Bronchial lymph node (tissue), 1 donor: ENCODE data around the gene PPM1A.

- PRO-cap = no peak
Measured at GRCh38 chr14:56816541-56817107, 6.3 kb upstream of the OTX2 start.

GRCh38 chr14:58239336-58240355 is 5.0 kb upstream of the PSMA3 start:
- PRO-cap = bidirectional peak, plus-strand start at chr14:58240060, minus-strand start at chr14:58239968

DNA sequence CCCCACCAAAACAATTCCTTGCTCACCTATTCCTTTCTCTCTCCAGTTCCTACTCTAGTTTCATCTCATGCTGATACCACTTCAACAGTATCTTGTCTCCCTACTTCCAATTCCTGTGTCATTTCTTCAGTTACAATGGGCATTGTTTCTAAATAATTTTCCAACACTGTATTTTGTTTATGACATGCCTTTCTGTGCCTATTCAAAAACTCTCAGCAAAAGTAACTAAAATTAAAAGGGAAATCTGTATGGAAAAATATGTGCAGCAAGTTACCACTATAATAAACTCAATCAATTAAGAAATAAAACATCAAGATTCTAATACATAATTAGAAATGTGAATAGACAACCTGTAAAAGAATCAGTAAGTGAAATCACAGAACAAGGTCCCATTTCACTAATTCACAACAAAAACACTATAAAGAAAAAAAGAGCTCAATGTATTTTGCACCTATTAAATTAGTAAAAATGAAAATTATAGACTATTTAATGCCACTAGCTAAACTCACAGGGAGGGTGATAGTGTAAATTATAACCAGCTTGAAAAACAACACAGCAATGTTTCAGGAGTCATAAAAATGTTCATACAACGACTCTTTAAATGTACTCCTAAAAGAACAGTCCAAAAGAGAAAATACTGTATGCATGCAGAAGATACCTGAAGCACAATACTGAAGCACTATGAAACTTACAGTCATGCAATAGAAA is 9.3 kb upstream of the ARID4A start:
- PRO-cap = no peak

- PRO-cap = no peak
Measured at GRCh38 chr14:58331046-58331550, 32.7 kb downstream of the ARID4A start.

DNA sequence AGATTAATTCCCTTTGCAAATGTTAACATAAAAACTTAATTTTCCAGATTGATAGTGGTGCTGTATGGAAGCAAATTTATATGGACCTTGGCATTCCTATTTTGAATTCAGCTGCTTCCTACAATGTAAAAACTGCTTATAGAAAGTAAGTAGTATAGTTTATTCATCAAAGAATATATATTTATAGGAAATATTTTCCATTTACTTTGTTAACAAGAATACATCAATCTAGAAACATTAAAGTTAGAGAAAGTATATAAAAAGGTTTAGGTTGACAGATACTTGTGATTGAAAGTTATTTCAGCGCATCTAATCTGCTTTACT is 48.6 kb downstream of the ARID4A start:
- PRO-cap = no peak

DNA sequence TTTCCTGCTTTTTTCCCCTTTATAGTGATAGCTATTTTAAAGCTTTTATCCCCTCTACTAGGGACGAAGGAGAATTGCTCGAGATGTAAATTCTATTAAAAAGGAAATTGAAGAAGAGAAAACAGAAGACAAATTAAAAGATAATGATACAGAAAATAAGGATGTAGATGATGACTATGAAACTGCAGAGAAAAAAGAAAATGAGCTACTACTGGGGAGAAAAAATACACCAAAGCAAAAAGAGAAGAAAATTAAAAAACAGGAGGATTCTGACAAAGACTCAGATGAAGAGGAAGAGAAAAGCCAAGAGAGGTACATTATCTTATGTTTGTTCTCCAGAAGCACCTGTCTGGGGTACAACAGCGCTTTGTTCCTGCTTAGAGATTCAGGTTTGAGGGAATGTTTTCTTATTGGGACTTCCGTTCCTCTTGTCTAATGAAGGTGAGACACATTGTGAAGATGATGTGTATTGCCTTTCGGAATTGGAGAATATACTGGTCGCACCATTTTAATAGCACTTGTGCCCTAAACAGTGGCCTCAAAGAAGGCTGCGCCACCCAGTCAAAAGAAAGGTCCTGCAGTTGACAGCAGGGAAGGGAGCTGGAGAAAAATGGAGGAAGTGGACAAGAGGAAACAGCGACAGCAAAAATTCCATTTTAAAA is 44.6 kb upstream of the TOMM20L start:
- PRO-cap = no peak

GRCh38 chr14:58364068-58365137 is 31.3 kb upstream of the TOMM20L start:
- PRO-cap = no peak

DNA sequence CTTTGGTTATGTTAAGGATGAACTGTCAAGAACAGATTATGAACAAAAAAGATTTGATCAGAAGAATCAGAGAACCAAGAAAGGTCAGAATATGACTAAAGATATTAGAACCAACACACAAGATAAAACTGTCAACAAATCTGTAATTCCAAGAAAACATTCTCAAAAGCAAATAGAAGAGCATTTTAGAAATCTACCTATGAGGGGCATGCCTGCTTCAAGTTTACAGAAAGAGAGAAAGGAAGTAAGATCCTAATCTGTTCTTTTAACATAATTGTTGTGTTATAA is 32.3 kb downstream of the KIAA0586 start:
- PRO-cap = no peak

GRCh38 chr14:58521272-58521863 is 93.8 kb downstream of the KIAA0586 start:
- PRO-cap = no peak

GRCh38 chr14:58571950-58572423 is 65.8 kb upstream of the DACT1 start:
- PRO-cap = no peak

DNA sequence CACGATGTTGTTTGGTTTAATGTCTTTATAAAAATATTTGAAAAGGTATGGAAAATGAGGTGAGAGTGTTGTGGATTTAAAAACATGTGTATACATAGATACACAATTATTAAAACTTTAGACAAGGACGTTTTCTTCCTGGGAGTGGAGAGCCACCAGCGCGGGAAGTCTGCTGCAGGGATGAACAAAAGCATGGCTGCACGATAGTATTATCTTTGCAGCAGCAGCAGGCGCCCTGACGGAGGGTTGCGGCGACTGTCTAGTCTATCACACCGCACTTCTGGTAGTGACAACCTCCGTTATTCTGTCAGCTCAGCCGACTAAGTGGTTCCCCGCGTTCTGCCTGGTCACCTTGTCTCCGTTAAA is 802 bp upstream of the DAAM1 start:
- PRO-cap = no peak

GRCh38 chr14:59190362-59190870 is 1.9 kb downstream of the DAAM1 start:
- PRO-cap = no peak

DNA sequence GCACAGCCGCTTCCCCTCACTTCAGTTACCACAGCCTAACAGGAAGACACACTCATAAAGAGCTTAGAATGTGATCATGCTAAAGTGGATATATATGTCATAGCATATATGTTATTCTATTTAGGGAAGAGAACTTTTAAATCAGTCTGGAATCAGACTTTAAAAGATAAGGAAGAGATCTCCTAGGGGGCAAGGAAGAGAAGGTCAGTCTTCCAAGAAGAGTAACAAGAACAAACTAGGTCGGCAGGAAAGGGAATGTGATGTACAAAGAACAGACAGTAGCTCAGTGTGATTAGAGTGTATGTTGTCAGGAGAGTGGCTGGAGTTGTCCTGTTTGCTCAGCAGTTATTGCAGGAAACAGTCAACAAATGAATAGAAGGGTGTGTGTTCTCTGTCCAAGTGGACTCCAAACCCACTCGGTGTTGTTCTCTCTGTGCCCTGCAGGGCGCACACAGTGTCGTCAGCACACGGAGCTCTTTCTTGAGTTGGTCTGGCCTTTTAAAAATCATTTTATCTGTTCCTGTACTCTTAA is 74.5 kb downstream of the DAAM1 start:
- PRO-cap = no peak

DNA sequence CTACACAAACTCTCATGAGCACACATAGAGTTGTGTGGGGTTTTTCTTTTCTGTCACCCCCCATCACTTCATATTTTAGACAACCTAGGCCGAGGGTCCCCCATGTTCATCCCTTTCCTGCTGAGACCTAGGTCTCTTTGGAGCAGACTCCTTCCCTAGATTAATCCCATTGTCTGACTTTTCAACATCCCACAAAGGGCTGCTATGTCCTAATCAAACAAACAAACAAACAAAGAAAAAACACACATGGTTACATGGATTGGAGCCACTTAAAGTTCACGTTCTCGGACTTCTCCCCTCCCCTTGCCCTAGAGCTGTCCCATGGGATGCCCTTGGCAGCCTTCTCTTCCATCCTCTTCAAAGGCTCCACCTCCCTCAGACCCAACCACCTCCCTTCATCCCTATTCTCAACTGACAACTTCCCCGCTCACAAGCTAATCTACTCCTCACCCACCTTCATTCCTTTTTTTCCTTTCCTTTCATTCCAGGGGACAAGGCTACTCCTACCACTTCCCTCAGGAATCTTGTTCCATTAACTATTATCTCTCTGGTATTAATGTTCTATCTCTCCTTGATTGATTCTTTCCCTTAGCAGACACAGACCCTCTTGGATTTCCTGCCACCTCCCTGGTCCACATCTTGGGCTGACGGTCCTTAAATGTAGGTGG is 40.5 kb downstream of the GPR135 start:
- PRO-cap = no peak

GRCh38 chr14:59483301-59483619 is 948 bp downstream of the L3HYPDH start:
- PRO-cap = no peak

DNA sequence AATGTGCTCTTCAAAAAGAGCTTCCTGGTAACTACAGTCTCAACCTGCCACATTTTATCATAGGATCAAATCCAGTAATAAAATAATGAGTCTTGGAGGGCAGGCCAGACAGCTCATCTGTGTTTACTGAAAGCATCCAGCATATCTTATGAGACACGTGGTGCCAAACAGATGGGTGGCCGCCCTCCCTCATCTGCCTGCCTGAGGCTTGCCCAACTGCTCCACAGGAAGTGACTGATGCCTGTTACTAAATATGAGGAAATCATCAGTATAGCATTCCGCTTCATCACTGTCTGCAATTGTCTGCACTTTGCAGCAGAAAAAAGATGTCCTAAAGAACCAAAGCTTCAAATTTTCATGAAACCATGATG is 13.5 kb downstream of the DHRS7 start:
- PRO-cap = unidirectional peak, minus-strand start at position 119 of the sequence

DNA sequence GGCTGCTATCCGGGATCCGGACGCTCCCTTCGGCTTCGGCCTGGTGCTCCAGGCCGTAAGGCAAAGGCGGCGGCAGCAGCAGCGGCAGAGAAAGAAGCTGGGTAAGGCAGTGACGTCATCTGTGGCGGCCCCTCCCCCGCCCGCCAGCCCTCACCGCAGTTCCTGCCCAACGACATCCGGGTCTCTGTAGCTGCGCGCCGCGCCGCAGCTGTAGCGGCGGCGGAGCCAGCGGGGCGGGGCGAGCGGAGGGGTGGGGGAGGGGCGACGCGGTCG is 163 bp upstream of the PPM1A start:
- PRO-cap = bidirectional peak, plus-strand start outside the sequence, minus-strand start at position 121 of the sequence

DNA sequence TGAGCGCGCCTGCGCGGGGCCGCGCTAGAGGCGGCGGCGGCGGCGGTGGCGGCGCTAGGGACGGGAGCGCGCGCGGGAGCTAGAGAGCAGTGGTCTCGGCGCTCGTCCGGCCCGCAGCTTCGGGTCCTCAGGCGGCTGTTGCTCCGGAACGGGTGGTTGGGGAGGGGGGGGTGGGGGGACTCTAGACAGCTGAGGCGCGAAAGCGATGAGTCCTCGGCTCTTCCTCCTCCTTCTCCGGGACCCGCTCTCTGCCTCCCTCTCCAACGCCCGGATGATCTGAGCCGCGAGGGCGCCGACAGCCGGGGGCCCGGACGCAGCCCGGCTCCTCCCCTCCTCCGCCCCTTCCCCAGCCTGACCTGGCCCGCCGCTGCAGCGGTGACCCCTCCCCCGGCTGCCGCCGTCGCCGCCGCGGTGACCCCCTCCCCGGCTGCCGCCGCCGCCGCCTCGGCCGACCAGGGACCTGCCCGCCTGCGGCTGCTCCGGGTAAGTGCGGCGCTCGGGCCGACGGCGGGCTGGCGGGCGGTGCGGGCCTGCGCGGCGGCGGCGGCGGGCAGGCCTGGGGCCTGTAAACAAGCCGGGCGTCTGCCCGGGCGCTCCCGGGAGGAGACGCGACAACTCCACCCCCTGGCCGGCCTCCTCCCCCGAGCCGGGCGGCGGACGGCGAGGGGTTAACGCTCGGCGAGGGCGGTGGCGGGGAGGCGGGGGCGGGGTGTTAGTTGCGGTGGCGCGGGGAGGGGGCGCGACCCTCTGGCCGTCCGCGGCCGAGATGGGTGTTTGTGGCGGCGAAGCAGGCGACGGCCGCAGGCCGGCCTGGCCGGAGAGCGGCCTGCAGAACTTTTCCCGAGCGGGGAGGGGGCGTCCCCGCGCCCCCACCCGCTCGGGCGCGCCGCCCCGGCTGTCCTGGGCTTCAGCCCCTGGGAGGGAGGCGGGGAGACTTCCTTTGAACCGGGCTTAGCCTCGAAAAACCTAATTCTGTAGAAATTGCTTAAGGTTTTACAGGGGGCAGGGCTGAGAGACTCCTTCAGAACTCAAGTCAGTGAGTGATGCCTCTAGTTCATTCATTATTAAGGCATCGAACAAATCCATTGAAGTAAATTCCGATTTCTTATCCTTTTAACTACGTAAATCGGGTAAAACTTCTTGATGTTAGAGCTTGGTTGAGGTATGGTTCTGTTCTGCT is at the start of gene PPM1A:
Gene PPM1A (plus strand): TSS at position 27 of the 1,180 bp plus-strand sequence.
- PRO-cap = bidirectional peak, plus-strand start at position 27 of the sequence, minus-strand start outside the sequence; bidirectional peak, plus-strand start at position 271 of the sequence, minus-strand start at position 269 of the sequence; bidirectional peak, plus-strand start at position 719 of the sequence, minus-strand start at position 598 of the sequence; unidirectional peak, minus-strand start at position 839 of the sequence

DNA sequence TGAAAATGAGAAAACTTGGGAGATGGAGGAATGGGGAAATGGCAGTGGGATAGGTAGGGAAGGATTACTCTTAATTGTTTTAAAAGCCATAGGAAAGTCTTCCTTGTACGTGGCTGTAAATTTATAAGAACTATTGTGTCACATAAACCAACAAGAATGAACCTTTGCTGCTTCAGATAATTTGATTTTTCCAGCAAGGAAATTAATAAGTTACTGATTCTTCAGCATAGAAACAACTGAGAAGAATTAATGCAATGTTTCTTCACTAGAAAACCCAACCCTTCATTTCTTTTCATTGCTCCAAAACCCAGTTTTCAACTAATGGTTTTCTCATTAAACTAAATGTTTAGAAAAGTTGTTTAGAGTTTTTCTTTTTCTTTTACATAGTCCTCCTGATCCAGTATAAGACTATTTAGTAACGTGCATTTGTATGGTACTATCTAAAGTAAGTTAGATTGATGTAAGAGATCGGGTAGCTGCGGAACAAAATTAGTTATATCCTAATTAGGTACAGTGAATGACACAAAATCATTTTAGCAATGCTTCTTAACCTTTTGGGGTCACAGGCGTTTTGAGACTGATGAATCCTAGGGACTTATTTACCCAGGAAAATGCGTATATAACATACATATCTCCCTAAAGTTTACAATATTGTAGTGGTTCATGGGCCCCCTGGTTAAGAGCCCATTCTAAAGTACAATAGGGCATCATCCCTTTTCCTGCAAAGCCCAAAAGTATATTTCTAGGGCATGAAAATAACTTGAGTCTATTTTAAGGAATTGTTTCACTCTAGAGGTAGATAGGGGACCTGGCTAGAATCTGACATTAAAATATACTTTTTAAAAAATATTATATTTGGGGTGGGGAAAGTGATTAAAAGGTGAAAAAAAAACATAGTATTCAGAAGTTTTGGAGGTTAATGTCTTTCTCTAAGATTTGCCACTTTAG is 48.5 kb downstream of the PPM1A start:
- PRO-cap = no peak

DNA sequence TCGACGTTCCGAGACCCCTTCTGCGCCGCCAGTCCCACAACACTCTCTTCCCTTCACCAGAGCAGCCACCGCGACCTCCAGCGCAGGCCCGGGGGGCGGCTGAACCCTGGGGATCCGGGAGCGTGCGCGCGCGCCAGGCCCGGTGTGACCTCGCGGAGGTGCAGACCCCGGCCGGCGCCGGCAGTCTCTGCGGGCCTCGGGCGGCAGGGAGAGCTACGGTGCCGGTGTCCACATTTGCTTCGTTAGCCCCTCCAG is 1.6 kb downstream of the SIX4 start:
- PRO-cap = no peak